GM23248 (cell line): ENCODE measurements around a stretch of chr6.

- RAMPAGE, long total RNA, result no peak
These were observed 738 bp upstream of the SIRT5 start for GRCh38 chr6:13573704-13574022.

- RAMPAGE, long total RNA, result no peak
These were observed 201 bp upstream of the NOL7 start for GRCh38 chr6:13615037-13615230.

GRCh38 chr6:13632322-13632776, 17.2 kb downstream of the NOL7 start:
- RAMPAGE, long total RNA, result no peak

DNA sequence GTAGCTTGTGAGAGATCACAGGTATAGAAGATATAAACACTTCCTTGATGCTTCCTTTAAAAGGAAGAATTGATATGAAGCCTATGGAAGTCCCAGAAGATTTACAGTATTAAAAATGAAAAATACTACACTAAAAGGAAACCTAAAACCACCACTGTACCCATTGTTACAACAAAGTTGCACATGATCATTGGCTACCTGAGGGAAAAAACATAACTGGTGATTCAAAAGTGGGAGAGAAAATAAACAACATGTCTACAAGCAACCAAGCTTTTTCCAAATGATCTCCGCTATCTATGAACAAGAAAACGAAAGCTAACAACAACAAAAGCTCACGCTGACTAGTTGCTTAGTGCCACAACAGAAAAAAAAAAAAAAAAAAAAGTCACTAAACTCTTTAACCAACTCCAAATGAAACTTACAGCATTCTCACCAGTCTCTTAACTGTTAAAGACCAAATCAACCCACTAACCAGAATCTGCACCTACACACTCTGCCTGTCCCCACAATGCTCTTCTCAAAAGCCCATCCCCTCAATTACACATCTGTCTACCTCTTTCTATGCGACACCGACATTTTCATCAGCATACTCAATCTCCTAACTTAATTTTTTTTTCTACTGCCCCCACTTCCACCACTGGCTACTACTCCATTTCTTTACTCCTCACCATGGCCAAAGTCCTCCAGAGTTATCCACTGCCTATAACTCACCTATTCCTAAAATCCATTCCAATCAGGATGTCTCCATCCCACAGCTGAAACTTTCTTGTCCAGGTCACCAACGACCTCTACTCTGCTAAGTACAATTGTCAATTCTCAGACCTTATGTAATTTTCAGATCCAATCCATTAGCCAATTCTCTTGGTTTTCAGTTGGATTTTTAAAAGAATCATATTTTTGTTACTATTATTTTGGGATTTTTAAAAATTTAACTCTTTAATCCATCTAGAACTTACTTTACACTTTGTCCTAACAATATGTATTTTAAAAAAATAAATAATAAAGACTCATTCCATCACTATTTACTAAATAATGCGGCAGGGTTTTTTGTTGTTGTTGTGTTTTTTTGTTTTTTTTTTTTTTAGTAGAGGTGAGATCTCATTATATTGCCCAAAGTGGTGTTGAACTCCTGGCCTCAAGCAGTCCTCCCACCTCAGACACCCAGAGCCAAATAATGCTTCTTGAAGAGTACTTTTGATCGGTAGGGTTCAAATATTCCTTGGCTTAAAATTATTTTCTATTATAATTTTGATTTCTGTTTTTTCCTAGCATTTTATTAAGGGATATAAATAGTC, 34.4 kb downstream of the NOL7 start:
- RAMPAGE, long total RNA, result no peak

GRCh38 chr6:13681765-13681964, 30.0 kb downstream of the RANBP9 start:
- RAMPAGE, long total RNA, result no peak

DNA sequence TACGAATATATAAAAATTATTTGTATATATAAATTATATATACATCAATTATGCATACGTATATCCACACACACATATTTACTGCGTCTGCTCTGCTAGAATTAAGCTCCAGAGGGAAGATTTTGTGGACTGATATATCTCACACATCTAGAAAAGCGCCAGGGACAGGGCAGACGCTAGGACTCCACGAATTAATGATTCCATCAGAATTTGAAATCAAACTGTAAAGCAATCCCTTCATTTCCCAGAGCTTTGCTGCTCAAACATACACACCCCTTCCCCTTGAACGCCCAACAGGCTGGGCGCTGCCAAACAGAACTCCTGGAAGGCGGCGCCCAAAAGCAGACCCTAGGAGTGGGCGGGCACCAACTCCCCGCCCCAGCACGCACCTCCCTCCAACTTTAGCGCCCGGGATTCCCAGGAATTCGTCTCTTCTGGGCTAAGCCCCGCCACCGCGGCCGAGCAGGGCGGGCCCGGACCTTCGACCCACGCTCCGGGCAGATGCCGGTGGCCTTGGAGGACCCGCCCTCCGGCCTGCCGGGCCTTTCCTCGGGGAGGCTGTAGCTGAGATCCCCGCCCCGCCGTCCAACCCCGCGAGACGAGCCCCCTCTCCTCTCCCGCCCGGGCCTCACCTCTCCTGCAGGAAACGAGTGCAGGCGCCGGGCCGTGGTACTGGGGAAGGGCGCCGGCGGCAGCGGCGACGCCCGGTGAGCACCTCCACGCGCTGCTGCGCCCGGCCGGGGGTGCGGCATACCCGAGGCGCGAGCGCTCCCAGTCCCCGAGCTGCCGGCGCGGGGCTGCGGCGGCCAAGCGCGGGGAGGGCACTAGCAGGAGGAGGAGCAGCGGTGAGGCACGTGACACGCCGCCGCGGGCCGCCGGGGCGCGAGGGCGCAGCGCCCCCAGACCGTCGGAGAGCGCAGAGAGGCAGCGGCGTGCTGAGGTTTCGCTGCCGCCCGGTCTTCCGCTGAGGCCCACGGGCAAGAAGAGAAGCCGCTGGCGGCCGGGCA, 671 bp downstream of the MCUR1 start:
- RAMPAGE, long total RNA, result no peak

GRCh38 chr6:13848822-13849194, 34.5 kb upstream of the MCUR1 start:
- RAMPAGE, long total RNA, result no peak

DNA sequence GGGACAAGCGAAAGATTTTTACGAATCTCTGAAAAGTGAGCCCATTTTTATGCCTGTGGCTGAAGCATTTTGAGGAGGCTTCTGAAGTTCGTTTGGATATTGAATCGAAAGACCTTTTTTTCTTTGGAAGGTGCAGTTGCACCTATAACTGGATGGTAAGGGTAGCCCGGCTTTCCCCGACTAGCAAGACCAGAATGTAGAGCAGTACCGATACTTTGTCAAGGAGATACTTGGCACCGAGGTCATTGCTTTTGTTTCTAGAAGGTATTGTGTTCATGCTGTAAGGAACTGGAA, 637 bp downstream of the RNF182 start:
- RAMPAGE, long total RNA, result no peak

- RAMPAGE, long total RNA, result no peak
These were observed 18.7 kb downstream of the CD83 start for GRCh38 chr6:14136072-14136924.

- RAMPAGE, long total RNA, result no peak
These were observed 153.4 kb downstream of the CD83 start for GRCh38 chr6:14270746-14271669.

GRCh38 chr6:14310816-14311447, 193.4 kb downstream of the CD83 start:
- RAMPAGE, long total RNA, result no peak

GRCh38 chr6:14476613-14477668, 359.4 kb downstream of the CD83 start:
- RAMPAGE, long total RNA, result no peak

DNA sequence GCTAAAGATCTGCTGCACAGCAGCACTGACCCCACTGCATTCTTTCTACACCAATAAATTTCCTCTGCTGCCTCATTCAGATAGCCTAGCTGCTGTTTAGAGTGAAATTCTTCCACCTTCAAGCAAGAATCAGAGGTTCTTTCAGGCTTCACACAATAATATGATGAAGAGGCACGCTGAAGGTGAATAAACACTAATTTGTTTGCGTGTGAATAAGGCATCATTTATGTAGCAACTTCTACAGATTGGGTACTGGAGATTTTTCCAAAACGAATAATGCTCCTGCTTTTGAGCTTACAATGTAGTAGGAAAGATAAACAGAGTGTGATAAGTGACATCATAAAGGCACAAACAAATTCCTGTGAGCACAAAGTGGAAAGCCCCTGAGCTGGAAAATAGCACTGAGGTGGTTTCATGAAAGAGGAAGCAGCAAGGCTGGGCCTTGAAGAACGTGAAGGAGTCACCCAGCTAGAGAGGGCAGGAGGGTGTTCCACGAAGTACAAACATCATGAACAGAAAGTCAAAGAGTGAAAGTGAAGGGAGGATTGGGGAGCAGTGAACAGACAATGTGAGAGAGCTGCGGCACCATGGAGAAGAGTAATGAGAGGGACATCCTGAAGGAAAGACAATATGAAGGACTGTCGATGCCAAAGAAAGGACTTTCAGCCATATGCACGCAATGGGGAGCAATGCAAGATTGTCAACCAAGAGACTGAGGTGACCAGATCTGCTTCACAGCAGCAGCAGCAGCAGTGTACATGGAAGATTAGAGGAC, 543.5 kb downstream of the CD83 start:
- RAMPAGE, long total RNA, result no peak

DNA sequence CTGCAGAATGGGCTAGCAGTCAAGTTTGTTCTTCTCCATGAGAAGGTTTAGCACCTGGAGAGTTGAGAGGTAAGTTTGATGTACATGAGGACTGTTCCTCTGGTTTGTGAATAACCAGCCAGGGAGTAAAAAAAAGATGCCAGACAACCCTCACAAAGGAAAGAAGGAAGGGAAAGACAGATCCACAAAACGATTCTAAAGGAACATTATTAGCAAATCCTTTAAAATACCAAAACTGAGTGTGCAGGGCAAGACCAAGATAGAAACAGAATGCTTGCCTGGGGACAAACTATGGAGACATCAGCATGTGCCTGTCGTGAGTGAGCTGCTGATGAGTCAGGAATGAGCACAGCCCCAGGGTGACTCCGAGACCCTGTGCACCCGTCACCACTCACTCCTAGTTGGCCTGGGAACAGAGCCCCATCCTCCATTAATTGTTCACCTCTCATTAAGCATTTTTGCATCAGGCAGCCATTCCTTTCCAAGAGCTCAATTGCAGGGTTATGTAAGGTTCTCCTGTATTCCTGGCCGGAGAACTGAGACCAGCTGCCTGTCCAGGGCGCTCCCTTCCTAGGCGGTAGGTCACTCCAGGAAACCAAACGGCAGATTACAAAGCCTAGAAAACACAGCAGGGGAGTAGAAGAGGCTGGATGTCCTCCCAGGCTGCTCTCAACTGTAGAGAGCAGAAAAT, 532.9 kb upstream of the JARID2 start:
- RAMPAGE, long total RNA, result no peak

DNA sequence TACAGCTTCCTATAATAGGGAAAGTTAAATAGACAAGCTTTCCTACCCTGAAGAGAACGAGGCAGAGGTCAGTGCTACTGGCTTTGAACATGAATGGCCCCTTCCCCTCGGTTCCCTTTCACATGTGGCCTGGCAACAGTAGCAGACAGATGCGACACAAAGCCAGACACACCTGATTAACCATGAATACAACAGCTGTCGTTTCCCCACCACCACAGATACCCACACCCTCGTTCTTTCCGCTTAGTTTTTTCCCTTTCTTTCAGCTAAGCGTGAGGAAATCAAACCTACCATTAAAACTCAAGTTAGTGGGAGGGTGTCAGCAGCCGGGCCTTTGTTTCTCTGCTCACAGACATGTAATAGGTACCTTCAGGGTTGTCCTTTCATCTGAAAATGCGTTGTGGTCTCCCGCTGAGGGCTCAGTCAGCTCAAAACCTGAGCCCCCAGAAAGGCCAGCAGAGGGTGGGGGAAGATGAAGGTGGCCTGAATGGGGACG, 516.7 kb upstream of the JARID2 start:
- RAMPAGE, long total RNA, result no peak

DNA sequence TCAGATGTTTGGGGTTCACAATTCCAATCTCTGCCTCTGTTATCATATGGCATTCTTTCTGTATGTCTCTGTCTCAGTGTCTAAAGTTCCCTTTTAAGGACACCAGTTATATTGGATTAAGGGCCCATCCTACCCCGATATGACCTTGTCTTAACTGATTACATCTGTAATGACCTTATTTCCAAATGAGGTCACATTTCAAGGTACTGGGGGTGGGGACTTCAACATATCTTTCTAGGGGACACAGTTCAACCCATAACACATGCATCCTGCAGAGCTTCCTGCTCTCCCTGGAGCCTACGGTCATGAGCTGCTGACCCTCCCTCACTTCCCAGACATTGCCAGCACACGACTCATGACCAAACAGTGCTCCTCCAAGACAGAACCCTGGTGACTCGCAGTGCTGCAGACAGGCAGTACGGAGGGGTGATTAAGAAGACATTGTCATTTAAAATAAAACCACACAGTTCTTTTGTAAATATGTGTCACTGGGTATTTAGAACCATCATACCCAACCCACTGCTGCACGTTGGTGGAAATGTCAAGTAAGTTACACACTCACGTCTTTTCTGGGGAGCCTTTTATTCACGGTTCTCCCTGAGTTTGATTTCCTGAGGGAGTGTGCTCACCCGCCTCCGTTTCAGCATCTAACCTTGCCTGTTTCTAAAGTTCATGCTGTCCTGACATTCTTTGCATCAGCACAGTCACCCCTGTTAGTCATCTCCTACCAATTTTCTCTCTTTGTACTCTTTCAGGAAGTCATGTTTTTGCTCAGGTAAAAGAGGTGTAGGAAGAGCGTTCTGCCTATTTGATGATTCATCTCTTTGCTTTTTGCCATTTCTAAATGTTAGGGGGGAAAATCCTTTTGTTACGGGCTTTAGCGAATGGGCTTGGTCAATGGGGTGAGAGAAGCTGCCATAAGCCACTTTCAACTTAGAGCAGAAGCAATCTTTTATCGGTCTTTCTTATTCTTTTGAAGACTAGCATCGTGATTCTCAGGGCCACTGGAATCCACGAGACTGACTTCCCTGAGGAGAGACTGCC, 513.0 kb upstream of the JARID2 start:
- RAMPAGE, long total RNA, result no peak

DNA sequence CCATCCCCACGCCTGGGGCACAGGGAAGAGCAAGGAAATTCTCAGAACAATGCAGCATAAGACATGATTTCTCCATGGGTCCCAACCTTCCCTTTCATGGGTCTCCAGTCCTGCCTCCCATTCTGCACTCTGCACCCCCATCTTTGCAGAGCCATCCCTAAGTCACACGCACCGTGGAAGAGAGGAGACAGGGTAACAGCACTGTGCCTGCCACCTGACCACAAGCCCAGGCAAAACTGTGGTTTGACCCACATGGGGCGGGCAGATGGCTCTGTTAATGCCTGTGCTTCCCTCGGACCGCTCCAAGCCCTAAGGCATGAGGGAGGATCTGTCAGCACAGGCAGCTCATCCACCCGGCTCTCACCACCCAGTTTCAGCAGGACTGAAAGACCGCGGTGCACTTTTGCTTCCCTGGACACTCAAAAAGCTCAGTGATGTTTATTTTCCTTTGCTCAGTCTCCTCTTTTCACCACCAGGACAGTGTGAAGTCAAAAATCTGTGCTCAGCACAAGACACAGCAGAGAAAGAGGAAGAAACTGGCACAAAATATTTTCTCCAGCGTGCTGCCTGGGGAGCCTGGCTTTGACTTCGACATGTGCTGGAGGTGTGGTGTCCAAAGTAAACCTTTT, 441.9 kb upstream of the JARID2 start:
- RAMPAGE, long total RNA, result no peak

DNA sequence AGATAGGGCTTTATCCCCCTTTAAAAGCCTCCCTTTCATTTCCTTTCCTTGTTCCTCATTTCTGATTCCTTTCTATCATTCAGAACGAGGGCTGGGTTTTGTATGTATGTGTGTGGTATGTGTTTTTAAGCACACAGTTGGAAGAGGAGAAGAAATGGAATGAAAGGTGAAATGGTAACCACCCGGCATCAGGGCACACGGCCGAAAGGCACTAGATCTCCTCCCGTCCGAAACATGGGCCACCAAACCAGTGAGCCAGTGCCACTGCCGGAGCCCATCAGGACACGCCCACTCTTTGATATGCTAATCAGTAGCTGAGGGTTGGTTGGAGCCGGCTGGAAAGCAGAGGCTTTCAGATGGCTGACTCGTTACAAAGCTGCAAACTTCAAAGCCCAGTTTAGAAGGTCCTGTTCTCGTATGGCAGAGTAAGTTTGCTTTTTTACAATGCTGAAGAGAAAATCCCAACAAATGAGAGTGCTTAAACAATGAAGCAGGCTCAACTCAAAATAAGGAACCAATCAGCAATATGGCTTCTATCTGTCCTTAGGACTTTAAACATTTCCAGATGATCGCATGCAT, 228.5 kb upstream of the JARID2 start:
- RAMPAGE, long total RNA, result no peak

GRCh38 chr6:15244188-15244621, 1.7 kb upstream of the JARID2 start:
- RAMPAGE, long total RNA, result no peak

- RAMPAGE, long total RNA, result no peak
These were observed 8.1 kb downstream of the JARID2 start for GRCh38 chr6:15253575-15254746.